Vermiform appendix (tissue), 1 donor: ENCODE results near the gene HAUS6.

DNA sequence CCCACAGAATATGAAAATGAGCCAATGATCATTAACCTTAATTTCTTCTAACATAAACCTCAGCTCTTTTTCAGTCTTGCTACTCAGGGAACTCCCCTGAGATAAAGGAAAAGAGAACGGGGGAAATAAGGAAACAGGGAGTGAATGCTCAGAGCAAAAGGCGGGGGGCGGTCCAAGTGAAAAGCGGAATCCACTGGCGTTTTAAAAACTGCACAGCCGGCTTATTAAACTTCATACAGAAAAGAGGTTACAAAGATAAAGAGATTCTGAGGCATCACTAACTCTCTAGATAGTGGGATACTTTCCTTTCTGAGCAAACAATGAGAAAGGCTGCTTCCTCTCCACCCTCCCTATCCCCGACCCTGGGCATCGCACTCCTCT is 245.1 kb downstream of the BNC2 start:
- PRO-cap, result no peak

DNA sequence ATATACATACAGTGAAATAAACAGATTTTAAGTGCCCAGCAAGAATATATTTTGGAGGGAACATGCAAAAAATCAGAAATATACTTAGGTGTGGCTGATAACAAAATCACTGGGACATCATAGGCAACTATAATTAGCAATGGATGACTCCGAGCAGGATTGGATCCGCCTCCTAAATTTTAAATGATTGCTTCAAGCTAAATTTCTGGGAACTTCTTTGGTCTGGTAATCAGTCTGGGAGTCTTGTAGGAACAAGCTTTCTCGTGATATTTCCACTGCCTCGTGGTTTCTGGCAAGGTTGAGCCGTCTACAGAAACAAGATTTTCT is 232.6 kb downstream of the BNC2 start:
- PRO-cap, result no peak

DNA sequence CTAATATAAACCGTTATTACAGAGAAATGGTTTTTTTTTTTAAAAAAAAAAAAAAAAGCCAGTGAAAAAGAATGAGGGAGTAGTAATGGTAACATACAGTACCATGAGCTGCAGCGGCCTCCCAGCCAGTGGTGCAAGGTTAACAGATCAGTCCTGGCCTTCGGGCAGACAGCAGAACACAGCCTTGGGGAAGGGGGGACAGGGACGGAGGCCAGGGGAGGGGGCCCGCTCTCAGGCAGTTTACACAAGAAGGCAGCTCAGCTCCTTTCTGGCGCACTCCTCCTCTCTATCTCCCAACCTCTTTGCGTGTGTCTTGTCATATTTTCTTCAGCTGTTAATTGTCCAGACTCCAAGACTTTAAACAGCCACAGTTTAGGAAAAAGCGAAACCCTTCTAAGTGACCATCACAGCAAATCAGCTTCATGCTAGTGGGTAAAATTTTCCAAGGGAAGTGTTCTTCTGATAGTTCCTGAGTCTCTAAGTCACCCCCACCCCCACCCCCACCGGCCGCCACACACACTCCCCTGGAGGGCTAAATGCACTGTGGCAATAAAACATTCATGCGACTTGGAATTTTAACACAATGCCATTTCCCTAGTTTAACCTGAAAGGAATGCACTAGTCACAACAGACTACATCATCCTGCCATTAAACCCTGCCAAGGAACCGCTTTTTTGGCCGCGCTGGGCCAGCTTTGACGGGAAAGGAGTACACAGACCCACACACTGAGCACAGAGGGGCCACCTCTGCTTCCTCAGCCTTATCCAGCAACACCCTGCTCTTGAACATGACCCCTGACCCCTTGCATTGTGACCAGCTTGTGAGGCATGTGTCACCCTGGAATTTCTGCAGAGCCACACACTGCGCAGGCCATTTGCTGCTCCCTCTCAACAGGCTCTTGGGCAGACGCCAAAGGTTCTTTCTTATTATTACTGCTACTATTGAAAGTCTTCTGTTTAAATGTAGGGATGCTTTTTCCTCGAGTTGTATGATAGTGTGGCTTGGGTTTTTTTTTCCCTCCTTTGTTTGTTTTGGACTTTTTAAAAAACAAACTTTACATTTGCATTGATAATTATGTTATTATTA is 165.5 kb downstream of the BNC2 start:
- PRO-cap, result no peak

GRCh38 chr9:16726569-16727546 is 143.6 kb downstream of the BNC2 start:
- PRO-cap, result bidirectional peak, plus-strand start at chr9:16726906, minus-strand start at chr9:16726869; bidirectional peak, plus-strand start at chr9:16727197, minus-strand start at chr9:16727080; bidirectional peak, plus-strand start at chr9:16727313, minus-strand start at chr9:16727318; unidirectional peak, minus-strand start at chr9:16727379

- PRO-cap, result bidirectional peak, plus-strand start at chr9:16869702, minus-strand start at chr9:16869639
Observed at GRCh38 chr9:16869279-16869868, 1.1 kb downstream of the BNC2 start.

- PRO-cap, result no peak
Observed at GRCh38 chr9:16869872-16870316, 576 bp downstream of the BNC2 start.

DNA sequence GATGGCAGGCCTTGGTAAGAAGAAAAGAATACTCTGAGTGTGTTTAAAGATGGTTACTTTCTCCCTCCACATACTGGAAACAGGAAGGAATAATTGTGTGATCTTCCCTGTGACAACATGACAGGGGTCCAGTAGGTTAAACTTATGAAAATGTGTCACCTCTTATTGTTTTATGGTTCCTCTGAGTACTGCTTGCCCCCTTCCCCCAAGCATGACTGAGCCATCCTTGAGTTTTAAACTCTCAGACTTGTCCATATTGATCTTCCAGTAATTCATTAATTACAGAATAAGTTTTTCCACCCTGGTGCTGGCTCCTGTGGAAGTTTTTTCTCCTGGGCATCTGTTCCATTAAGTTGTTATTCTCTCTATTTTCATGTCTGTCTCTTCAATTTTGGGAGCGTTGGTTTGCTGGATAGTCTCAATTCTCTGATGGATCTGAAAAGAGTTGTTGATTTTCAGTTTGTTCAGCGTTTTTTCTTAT is 95.8 kb downstream of the CNTLN start:
- PRO-cap, result no peak

- PRO-cap, result no peak
Observed at GRCh38 chr9:17317173-17317824, 182.5 kb downstream of the CNTLN start.

GRCh38 chr9:17988595-17988906 is 409.7 kb downstream of the SH3GL2 start:
- PRO-cap, result no peak

DNA sequence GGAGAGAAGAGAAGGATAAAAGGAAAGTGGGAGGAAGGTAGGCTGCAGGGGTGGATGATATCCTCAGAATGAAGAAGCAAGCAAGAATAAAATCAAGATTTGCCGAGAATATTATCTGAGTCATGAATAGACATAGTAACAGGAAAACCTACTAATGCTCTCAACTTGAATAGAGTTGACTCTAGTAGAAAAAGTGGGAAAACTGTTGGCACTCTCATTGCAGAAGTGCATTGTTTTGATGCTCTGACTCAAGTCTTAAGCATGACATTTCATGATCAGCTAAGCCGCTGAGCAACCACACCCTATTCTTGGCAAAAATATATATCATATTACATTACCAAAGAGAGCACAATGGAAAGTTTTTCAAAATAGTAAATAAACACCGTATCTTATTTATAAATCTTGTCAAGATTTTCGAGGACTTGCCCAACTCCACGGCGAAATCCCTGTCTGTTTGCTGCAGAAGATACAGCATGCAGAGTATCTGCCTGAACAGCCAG is 14.0 kb upstream of the ADAMTSL1 start:
- PRO-cap, result no peak

- PRO-cap, result no peak
Observed at GRCh38 chr9:18701831-18702203, 227.9 kb downstream of the ADAMTSL1 start.

DNA sequence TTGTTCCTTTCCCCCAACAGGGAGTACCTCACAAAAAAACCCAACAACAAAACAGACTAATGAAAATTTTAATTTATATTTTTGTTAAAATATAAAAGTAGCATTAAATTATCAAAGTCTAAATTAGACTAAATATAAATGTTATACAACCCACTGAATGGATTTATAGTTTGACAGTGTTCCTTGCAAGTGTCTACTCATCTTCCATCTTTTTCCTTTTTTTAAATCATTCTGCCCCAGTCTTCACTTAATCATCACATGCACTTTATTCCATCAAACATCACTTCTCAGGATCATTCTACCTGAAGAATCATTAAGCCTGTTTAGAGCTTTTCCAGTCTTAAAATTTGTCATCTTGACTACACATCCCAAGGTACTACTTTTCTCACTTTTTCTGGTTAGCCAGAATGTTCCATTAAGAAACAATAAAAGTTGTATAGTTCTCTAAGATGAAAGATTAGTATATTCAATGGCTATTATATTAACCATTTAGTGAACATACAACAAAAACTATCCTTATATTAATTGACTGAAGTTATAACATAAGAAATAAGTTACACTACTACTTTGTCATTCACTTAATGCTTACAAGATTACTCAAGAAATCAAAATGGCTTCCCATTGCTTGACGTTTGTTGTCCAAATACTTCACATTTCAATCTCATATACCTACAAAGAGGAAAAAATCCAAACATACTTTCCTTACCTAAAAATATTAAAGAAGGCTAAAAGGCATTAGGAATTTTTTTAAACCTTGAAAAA is 6.4 kb downstream of the RRAGA start:
- PRO-cap, result no peak

DNA sequence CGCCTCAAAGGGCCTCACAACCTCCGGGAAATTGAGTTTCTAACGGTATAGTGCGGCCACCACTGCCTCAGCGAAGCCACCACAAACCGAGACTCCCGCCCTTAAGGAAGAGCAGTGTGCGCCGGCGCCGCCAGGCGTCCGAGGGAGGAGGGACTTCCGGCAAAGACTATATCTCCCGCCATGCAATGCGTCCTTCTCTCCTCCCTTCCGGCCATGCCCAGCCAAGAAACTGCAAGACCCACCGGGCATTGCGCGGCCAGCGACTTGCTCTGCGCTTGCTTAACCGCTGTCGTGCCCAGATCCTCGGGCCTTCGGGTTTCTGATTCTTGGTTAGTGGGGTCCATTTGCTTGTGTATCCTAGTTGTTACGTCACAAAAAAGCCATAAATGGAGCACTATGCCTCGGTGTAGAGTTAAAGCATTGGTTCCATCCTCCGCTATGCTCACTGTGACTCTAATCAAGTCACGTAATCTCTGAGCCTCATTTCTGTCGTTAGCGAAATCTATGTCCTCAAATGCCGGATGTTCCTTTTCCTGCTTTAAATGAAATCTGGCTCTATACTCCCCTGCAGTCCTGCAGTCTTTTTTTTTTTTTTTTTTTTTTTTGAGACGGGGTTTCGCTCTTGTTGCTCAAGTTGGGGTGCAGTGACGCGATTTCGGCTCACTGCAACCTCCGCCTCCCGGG is at the start of gene HAUS6:
TSS of gene HAUS6 (minus strand) at position 106 of the 684 bp plus-strand sequence.
- PRO-cap, result bidirectional peak, plus-strand start at position 248 of the sequence, minus-strand start at position 103 of the sequence

DNA sequence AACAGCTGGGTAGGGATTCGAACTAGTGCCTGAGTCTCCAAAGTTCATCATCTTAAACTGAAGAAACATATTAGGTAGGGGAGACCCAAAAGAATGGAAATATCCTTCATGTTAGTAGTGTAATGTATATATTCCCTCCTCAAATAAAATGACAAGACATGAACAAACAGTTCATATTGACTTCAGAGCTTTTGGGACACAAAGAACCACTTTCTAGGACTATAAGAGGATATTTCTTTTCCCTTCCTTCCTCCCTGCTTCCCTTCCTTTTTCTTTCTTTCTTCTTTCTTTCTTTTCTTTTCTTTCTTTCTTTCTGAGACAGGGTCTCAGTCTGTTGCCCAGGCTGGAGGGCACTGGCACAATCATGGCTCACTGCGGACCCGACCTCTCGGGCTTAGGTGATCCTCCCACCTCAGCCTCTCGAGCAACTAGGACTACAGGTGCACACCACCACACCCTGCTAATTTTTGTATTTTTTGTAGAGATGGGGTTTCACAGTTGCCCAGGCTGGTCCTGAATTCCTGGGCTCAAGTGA is 10.4 kb downstream of the PLIN2 start:
- PRO-cap, result no peak

- PRO-cap, result no peak
Observed at GRCh38 chr9:19424125-19424940, 15.5 kb downstream of the ACER2 start.

- PRO-cap, result no peak
Observed at GRCh38 chr9:19451564-19452326, 42.9 kb downstream of the ACER2 start.

DNA sequence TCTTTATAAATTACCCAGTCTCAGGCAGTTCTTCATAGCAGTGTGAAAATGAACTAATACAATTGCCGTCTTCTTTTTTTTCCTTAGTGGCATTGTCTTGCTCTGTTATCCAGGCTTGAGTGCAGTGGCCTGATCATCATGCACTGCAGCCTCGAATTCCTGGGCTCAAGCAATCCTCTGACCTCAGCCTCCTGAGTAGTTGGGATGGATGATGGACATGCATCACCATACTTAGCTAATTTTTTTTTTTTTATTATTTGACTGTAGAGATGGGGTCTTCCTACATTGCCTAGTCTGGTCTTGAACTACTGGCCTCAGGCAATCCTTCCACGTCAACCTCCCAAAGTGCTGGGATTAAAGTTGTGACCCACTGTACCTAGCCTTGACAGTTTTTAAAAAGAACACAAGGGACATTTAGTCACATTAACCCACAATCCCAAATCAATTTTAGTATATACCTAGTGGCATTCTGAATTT is 31.6 kb downstream of the MLLT3 start:
- PRO-cap, result no peak

DNA sequence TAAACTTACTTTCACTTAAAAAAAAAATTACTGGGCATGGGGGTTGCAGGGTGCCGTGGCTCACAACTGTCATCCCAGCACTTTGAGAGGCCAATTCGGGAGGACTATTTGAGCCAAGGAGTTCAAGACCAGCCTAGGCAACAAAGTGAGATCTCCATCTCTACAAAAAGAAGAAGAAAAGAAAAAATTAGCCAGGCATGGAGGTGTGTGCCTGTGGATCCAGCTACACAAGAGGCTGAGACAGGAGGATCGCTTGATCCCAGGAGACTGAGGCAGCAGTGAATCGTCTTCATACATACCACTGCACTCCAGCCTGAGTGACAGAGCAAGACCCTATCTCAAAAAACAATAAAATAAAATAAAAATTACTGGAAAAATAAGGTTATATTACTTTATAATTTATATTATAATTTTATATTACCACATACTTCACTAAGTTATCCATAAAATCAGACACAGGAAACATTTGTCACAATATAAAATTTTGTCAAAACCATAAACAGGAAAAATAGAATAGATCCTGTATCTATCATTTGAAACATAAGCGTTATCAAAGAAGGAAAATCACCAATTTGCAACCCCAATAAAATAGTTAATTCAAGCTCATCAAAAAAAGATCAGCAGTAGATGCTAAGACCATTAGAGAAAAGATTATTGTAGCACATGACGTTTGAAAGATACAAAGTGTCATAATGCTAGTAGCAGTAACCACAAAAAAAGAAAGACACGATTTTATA is 27.1 kb downstream of the MLLT3 start:
- PRO-cap, result no peak

DNA sequence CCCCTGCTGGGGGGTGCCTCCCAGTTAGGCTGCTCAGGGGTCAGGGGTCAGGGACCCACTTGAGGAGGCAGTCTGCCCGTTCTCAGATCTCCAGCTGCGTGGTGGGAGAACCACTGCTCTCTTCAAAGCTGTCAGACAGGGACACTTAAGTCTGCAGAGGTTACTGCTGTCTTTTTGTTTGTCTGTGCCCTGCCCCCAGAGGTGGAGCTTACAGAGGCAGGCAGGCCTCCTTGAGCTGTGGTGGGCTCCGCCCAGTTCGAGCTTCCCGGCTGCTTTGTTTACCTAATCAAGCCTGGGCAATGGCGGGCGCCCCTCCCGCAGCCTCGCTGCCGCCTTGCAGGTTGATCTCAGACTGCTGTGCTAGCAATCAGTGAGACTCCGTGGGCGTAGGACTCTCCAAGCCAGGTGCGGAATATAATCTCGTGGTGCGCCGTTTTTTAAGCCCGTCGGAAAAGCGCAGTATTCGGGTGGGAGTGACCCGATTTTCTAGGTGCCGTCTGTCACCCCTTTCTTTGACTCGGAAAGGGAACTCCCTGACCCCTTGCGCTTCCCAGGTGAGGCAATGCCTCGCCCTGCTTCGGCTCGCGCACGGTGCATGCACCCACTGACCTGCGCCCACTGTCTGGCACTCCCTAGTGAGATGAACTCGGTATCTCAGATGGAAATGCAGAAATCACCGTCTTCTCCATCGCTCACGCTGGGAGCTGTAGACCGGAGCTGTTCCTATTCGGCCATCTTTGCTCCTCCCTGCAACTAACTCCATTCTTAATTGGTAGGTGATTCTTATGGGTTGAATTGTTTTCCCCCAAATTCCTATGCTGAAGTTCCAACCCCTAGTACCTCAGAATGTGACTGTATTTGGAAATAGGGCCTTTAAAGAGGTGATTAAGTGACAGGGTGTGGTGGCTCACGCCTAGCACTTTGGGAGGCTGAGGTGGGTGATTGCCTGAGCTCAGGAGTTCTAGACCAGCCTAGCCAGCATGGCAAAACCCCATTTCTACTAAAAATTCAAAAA is 25.7 kb upstream of the FOCAD start:
- PRO-cap, result no peak

GRCh38 chr9:20718821-20719112 is 34.7 kb downstream of the FOCAD start:
- PRO-cap, result no peak